Cardiac atrium fibroblast (primary cell): ENCODE measurements around the genes OCA2, APBA2 and NSMCE3.

- RAMPAGE, long total RNA: no peak
Measured at GRCh38 chr15:28099216-28100016, at the start of gene OCA2. Gene OCA2, minus strand, starts transcription at chr15:28099315.

GRCh38 chr15:28106600-28106932 is 7.5 kb upstream of the OCA2 start:
- RAMPAGE, long total RNA: no peak

- RAMPAGE, long total RNA: no peak
Measured at GRCh38 chr15:28221802-28222291, 100.1 kb downstream of the HERC2 start.

GRCh38 chr15:28885460-28886311 is at the start of gene APBA2:
Gene APBA2, plus strand, starts transcription at chr15:28885974.
- RAMPAGE, long total RNA: no peak

DNA sequence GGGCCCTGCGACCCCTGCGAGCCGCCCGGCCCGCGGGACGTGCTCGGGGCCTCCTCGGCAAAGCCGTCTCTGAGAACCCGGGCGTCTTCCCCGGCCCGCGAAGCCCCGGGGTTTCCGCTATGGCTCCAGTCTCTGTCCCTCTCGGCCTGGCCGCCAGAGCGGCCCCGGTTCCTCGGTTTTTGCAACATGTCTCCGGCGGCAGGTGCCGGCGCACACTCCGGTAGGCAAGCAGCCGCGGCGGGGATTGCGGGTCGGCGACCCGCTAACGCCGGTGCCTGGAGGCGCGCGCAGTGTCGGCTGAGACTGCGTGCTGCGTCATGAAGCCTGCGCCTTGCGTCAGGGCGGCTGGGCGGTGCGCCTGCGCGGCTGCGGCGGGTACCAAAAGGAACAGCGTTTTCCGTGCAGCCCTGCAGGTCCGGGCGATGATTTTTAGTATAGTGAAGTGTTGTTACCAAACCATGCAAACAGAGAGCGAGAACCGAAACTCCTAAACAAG is at the start of gene NSMCE3:
Gene NSMCE3, minus strand, starts transcription at position 305 of the 496 bp plus-strand sequence.
- RAMPAGE, long total RNA: no peak

GRCh38 chr15:29400719-29401206 is 131.1 kb upstream of the NSMCE3 start:
- RAMPAGE, long total RNA: no peak

- RAMPAGE, long total RNA: no peak
Measured at GRCh38 chr15:29568963-29569162, 1.9 kb downstream of the ENTREP2 start.

- RAMPAGE, long total RNA: no peak
Measured at GRCh38 chr15:29686993-29687732, 116.4 kb upstream of the ENTREP2 start.

- RAMPAGE, long total RNA: no peak
Measured at GRCh38 chr15:29840772-29841214, 18.5 kb upstream of the TJP1 start.

DNA sequence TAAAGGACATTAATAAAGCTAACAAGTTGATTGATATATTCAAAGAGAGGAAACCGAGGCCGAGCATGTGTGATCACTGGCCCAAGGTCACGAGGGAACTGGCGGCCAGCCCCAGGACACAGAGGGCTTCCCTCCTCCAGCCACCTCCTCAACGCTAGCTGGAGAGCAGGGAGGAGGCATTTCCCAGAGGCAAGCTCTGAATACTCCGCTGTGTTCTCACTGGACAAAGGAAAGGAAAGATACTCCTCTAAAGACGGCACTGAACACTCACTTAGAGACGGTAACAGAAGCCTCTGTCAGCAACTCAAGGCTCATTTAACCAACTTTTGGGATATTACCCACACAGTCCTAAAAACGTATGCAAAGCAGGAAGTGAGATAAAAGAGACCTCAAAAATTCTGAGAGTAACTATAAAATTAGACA is 48.6 kb upstream of the TJP1 start:
- RAMPAGE, long total RNA: no peak

GRCh38 chr15:29921088-29921687 is 98.9 kb upstream of the TJP1 start:
- RAMPAGE, long total RNA: no peak

GRCh38 chr15:29924597-29925301 is 102.5 kb upstream of the TJP1 start:
- RAMPAGE, long total RNA: no peak

GRCh38 chr15:29925813-29926213 is 103.5 kb upstream of the TJP1 start:
- RAMPAGE, long total RNA: no peak

GRCh38 chr15:30828262-30828719 is 75.4 kb upstream of the FAN1 start:
- RAMPAGE, long total RNA: no peak

GRCh38 chr15:30984567-30984868 is 6.9 kb downstream of the MTMR10 start:
- RAMPAGE, long total RNA: no peak

DNA sequence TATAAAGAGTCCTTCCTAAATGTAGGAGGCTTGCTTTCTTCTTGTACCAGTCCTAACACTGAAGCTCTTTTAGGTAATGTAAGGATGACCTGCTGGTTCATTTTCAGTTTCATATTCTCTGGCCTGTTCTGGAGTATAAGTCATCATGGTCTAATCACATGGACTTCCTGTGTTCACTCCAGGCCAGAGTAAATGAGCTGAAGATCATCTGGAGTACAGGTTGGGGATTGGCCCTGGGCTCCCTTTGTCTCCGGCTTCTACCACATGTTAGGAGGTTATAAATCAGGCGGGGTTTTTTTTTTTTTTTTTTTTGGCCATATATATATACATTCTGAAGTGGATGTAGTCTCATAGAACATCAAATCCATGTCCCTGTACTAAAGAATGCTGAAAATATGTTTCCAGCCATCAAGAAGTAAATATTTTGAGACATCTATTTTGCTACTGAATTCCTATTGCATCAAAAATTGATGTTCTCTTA is 40.3 kb upstream of the MTMR10 start:
- RAMPAGE, long total RNA: no peak

DNA sequence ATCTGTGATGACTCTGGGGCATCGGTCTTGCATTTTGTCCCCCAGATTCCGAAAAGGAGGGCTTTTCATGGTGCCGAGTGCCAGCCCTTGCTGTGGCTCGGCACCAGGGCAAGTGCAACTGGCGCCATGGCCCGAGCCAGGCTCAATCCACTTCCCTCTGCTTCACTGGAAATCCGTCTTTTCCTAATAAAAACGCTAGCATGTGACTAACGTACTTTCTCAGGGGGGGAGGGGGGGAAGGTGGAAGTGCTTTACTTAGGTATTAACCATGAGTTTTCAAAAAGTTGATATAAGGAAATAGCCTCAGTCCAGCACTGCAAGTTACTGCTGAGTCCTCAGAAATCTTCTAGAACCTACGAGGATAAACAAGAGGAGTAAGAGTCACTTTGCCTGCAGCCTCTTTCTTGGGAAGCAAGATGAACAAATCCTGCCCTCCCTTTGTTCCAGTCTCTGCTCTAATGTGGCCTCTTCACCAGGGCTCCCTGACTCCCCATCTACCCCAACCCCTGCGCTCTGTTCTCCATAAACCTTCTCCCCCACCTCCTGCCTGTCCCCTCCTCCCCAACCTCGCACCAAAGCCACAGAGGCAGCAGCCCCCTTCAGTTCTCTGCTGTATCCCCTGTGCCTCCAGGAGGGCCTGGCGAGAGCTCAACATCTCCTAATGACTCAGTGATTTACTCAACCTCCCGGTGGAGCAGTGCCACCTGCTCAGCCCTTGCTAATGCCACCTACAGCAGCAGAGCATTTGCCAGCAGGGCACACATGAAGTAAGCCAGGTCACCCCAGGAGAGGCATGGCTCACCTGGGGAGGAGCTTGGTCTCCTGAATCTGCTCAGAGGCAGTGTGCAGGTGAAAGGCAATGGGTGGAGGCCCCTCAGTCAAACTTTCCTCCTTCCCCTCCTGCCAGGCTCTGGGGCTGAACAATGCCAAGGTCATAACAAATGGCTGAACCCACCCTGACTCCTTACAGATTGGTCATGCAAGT is 20.1 kb downstream of the TRPM1 start:
- RAMPAGE, long total RNA: no peak

DNA sequence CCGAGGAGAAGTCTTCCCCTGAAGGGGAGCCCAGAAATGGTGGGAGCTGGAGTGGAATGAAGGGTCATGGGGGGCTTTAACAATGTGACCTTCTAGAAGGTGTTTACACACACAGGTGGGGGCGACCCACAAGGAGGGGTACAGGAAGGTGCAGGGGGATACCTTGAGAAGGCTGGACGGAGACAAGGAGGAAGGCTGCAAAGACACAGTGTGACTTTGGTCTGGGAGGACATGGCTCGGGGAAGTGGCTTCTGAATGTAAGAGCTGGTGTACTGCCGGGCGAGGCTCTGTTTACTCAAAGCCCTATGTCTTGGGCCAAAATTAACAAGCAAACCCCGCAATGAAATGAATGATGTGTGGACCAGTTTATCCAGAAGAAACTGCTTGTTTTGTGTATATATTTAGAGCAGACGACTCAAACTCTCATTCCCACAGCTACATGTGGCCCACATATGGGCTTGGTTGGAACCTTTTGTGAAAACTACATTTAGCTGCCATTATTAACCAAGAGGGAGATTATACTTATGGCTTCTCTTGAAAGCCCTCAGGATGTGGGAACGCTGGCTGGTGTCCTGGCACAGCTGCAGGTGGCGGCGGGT is 18.6 kb downstream of the TRPM1 start:
- RAMPAGE, long total RNA: no peak

DNA sequence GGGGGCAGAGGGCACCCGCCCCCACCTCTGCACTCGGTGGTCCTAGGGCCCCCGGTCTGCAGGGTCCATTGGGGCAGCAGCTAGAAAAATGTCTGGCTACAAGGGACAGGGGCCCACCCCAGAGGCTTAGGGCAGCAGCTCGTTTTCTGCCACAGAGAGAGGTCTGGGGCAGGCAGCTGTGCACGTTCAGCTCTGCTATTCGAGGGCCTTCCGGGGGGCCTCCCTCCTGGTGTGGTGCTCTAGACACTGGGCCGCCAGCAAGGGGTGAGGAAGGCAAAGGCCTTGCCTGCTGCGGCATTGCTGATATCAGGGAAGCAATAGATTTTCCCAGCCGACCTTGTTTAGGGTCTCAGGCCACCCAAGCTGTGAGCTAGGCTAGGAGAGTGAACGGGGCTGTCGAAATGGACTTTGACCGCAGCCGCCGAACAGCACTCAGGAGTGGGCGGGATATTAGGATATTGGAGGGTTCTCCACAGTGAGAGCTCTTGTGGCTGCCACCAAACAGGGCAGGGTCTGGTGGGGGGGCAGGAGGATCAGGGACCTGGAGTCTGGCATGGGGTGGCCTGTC is 61.4 kb upstream of the KLF13 start:
- RAMPAGE, long total RNA: no peak

DNA sequence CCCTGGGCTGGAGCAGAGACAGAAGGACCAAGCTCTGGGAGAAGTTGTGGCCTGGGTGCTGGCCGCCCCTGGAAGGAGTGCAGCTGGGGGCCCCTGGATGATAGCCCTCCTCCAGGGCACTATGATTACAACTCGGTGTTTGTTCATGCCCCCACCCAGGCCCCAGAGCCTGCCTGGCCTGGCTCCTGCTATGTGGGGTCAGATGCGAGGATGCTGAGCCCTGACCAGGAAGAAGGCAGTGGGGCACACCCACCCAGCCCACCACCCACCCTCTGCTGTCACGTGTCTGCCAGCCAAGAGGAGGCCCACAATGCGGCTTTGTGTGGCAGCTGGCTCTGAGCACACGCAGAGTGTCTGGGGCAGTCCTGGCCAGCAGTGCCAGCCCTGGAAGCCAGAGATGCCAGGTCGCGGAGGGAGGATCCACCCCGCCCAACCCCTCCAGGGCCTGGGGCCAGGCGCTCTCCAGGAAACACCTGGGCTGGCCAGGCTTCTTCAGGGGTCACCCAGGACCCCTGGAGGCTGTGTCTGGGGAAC is 26.5 kb upstream of the KLF13 start:
- RAMPAGE, long total RNA: no peak